LHCN-M2 (cell line): ENCODE results near the gene IREB2.

DNA sequence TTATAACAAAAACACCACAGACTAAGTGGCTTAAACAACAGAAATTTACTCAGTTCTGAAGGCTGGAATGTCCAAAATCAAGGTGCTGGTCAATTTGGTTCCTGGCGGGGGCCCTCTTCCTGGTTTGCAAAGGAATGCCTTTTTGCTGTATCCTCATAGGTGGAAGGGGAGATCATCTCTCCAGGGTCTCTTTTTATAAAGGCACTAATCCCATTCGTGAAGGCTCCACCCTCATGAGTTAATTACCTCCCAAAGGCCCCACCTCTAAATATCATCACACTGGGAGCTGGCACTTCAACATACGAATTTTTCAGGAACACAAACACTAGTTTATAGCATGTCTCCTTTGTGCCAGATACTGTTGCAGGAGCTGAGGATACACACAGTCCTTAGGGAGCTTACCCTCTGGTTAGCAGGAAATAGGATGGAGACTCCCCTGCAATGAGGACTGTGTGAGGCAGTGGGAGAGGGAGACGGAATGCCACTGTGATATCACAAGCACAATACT is 5.6 kb downstream of the TBC1D2B start:
- RAMPAGE, long total RNA, result no peak

DNA sequence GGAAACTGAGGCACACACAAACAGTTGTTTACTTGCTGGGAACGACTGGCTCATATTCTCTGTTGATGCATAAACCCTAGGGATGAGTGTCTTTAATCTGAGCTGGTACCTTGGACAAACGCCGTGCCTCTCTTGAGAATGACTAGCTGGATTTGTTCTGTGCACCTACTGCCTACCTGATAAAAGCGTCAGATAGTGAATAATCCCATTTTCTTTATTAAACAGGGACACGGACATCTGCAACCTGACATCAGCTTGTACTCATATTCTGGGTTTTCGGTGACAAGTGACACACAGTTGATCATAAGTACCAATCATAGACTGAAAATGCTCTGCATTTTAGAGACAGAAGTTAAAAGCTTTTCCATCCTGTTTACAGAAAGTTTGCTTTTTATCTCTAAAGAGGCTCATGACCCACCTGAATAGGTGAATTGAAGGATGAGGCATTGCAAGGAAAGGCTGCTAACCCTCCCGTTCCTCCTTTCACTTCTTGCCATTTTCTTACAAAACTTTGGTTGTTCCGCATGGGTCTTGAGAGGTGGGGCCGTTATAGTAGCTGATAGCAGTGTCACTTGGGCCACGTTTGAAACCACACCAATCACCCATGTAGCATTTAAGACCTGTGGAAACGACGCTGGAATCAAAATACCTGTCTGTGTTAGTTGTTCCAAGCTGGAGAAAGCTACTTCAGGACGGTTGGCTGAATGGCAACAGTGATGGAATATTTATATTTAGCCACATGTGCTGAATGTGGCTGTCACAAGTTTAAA is 1.1 kb downstream of the DNAJA4 start:
- RAMPAGE, long total RNA, result no peak

DNA sequence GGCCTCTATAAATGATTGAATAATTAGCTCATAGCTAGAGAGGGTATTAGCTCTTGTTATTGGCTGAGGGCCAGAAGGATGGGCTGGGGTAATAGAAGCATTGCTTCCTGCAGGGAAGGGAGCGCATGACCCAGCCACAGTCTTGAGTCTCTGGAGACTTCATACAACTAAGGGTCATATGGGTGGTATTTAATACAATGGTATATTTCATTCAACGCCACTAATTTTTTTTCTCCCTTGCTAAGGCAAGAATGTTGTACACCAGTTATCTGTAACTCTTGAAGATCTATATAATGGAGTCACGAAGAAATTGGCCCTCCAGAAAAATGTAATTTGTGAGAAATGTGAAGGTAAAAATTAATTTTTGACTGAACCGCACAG is 8.5 kb downstream of the DNAJA4 start:
- RAMPAGE, long total RNA, result no peak

- RAMPAGE, long total RNA, result no peak
Observed at GRCh38 chr15:78437405-78438374, at the start of gene IREB2. Gene IREB2, plus strand, starts transcription at chr15:78438216.

GRCh38 chr15:78546486-78546747 is 6.2 kb downstream of the PSMA4 start:
- RAMPAGE, long total RNA, result no peak

- RAMPAGE, long total RNA, result no peak
Observed at GRCh38 chr15:78548422-78549273, 8.4 kb downstream of the PSMA4 start.

DNA sequence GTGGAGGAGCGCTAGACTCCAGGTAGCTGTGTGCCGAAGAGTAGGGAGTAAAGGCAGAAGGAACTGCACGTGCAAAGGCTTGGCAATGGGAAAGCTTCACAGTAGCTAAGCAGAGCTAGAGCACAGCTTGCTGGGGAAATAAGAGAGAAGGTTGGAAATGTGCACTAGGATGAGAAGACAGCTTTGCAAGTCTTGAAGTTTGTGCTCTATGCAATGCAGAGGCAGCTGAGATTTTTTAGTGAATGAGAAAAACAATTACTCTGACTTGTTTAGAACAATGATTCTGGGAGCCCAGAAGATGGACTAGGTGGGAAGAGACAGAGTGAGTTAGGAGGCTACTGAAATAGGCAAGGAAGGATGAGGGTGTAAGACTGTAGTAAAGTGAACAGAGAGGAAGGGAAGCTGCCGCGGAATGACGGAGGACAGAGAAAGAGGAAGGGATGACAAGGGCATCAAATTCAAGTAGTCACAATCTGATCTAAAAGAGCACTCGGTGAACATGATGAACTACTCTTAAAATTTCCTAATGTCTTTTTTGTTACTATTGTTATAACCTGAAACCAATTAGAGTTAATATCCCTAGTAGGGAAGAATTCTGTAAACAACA is 12.5 kb upstream of the CHRNA5 start:
- RAMPAGE, long total RNA, result no peak

- RAMPAGE, long total RNA, result no peak
Observed at GRCh38 chr15:78898778-78899177, 26.1 kb downstream of the MORF4L1 start.

DNA sequence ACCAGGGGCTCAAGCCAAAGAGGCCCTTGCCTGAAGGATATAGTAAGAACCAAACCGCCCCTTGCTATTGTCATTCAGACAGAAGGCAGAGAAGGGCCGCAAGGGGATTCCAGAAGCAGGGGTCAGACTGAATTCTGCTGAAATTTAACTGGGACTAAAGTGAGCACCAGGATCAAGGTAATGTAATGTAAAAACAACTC is 45.9 kb upstream of the RASGRF1 start:
- RAMPAGE, long total RNA, result no peak

- RAMPAGE, long total RNA, result no peak
Observed at GRCh38 chr15:79744242-79744875, 152.5 kb downstream of the MTHFS start.

- RAMPAGE, long total RNA, result start-site peak on the minus strand at chr15:79923664-79923760, 73 reads
Observed at GRCh38 chr15:79923562-79924484, 27.0 kb upstream of the MTHFS start.

DNA sequence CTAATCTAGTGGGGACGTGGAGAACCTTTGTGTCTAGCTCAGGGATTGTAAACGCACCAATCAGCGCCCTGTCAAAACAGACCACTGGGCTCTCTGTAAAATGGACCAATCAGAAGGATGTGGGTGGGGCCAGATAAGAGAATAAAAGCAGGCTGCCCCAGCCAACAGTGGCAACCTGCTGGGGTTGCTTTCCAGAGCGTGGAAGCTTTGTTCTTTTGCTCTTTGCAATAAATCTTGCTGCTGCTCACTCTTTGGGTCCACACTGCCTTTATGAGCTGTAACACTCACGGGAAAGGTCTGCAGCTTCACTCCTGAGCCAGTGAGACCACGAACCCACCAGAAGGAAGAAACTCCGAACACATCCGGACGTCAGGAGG is 29.9 kb upstream of the MTHFS start:
- RAMPAGE, long total RNA, result no peak

DNA sequence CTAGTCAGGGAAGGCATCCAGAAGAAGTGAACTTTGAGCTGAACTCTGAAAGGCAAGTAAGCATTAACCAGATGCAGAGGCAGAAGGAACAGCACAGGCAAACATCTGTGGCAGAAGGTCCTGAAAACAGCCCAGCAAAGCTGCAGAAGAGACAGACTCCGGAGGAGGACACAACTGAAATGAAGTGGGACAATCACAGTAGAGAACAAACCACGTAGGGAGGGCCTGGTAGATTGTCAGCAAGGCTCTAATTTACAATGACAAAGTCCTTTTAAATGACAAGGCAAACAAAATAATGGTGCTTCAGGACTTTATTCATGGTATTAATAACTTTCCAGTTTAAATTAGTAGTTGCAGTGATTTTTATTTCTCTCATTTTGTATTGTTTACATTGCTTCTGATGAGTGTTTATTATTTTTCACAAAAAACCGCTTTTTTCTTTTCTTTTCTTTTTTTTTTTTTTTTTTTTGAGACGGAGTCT is 14.5 kb downstream of the BCL2A1 start:
- RAMPAGE, long total RNA, result no peak

GRCh38 chr15:79972881-79973314 is 1.9 kb upstream of the BCL2A1 start:
- RAMPAGE, long total RNA, result no peak

- RAMPAGE, long total RNA, result no peak
Observed at GRCh38 chr15:79989498-79990189, 18.6 kb upstream of the BCL2A1 start.

DNA sequence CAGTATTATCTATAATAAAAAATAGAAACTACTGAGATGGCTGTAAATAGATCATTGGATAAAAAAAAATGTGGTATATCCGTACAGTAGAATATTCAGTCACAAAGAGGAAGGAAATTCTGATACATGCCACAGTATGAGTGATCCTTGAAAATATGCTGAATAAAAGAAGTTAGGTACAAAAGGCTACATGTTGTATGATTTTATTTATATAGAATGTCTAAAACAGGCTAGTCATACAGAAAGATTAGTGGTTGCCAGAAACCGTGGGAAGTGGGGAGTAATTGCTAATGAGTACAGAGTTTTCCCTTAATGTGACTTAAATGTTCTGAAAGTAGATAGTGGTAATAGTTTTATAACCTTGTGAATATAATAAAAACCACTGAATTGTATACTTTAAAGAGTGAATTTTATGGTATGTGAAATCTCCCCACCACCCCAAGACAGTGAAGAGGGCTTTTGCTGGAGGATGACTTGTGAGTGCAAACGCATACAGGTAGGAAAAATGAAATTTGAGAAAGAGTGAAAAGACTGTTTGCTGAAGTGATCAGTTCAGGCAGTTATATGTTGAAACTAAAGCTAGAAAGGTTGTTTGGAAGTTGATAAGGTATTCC is 24.8 kb upstream of the FAH start:
- RAMPAGE, long total RNA, result no peak

GRCh38 chr15:80129780-80130348 is 22.9 kb upstream of the FAH start:
- RAMPAGE, long total RNA, result no peak

- RAMPAGE, long total RNA, result no peak
Observed at GRCh38 chr15:80249427-80250497, 2.3 kb downstream of the CTXND1 start.

DNA sequence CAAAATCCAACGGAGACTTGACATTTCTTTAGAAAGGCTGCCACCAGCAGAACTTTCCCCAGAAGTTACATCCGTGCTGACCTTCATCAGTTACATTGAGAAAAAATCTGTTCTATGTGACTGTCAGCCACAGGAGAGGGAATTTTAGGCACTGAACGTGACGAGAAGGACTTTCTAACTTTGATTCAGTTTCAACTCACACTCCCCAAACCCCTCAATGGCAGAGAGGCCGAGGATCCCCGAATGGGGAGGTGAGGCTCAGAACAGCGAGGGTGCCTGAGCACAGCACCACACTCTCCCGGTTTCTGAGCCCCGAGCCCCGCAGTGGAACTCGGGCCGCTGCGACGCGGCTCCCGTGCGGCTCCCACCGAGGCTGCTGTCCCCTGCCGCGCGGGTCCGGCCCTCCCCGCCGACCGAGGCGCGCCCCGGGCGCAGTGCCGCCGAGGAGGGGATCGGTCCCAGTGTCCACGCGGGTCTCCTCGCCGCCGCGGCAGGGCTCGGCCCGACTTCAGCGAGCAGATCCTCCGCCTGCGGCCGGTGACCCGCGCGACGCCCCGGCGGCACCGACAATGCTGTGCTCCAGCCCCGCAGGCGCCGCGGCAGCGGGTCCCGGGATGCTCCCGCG is 527 bp downstream of the CTXND1 start:
- RAMPAGE, long total RNA, result no peak

DNA sequence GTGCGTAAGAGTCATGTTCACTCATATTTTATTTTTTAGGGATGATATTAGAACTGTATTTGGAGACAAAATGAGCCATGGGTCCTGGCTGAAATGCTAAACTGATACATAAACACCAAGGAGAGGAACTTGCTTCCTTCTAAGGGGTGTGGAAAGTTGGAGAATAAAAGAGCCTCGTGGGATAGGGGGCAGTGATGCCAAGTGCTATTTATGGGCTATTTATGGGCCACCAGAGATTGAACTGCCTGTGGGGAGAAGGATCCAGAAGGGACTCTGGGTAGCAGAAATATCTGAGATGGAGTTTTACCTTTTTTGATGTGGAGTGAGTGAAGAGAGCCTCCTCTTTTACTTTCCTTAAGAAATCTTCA is 1.8 kb upstream of the ARNT2 start:
- RAMPAGE, long total RNA, result no peak